Mammary microvascular endothelial cell (primary cell): Measurements from ENCODE around the gene GASK1B.

- RAMPAGE, long total RNA, result no peak
These were observed 14.8 kb upstream of the TRIM2 start for GRCh38 chr4:153189400-153189910.

DNA sequence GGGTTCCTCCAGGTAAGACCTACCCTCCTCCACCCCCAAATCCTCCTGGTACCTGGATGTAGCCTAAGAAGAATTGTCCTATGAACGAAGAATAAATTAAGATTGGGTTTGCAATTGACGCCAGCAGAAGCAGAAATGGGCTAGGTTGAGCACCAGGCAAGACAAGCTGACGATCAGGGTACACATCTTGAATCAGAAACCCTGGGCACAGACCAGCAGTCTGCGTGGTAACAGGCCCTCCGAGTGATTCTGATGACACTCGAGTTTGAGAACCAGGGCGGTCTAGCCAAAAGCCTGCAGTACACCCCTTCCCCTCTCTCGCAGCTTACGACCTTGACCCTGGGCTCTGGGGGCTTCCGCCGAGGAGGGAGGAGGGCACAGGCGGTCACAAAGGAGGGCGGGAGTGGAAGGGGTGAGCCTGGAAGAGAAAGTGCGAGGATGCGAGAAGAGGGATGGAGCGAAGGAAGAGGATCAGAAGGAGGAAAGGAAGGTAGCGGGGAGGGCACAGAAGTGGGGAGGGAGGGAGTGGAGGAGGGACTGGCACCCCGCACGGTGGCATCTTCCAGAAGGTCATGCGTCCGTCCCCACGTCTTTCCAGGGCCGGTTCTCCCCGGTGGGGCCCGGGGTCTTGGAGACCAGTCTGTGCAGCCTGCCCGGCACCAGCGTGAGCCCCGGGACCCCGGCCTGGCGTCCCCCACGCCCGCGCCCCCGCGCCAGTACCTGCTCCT is 583 bp downstream of the RNF175 start:
- RAMPAGE, long total RNA, result no peak

- RAMPAGE, long total RNA, result no peak
These were observed 1.7 kb downstream of the SFRP2 start for GRCh38 chr4:153787244-153787584.

- RAMPAGE, long total RNA, result no peak
These were observed 5.1 kb downstream of the FGB start for GRCh38 chr4:154567535-154568739.

DNA sequence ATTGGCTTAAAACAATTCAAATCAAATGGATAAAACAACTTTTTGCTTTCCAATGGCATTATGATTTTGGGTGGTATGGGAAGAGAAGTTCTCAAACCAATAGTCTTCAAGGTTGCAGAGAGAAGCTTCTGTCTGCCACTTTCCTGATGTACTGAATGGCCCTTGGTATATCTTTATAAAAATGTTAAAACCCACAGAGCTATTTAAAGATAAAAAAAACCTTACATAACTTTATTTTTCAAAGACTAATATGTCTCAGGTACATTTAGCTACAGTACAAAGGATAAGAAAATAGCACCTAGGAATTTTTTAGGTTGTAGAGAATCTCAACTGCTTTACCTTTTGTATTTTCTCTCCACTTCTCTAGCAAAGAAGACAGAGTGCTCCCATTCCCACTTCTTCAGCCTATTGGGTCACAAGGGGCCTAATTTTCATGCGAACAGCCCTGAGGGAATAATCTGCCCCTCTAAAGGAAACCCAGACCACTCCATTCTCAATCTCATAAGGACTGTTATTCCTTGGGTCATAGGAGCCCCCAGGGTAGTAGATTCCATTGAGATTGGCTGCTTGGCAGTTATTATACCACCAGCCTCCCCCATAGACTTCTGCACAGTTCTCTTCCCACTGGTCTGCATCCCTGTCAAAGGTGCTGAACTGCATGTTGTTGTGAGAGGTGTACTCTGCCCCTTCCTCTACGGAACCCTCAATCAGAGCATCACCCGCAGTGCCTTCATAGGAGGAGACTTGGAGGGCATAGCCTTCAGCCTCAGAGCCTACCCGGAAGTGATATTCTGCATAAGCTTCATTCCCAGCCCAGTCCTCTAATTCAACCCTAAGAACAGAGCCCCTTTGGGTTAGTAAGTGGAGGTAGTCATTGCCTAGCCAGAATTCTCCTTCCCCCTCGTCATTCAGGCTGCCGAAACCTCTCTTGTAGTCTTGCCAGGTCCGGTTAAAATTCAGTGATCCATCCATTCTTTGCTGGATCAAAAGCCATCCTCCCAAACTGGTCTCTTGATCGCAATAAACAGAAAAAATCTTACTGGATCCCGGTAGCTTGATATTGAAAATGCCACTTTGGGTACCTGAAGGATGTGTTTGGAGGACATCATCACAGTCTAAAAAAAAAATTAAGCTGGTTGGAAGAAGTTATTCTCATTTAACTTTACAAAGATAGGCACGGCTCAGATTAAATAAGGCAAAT is 6.4 kb downstream of the FGA start:
- RAMPAGE, long total RNA, result no peak

GRCh38 chr4:154618592-154619037 is 6.2 kb upstream of the FGG start:
- RAMPAGE, long total RNA, result no peak

GRCh38 chr4:154658821-154659491 is 46.5 kb upstream of the FGG start:
- RAMPAGE, long total RNA, result no peak

DNA sequence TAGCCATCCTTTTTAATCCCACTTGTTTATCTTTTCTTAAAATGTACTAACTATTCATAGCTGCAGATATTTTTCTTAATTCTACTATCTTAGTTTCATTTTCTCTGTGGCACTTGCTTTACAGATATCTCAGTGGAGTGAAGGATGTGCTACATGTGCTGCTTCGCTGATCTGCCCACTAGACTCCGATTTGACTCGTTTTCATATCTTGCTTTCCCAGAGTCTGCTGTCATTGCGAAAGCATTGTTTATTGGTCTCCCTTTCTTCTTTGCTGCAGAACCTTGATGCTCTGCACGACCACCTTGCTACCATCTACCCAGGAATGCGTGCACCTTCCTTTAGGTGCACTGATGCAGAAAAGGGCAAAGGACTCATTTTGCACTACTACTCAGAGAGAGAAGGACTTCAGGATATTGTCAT is 30.6 kb downstream of the GUCY1B1 start:
- RAMPAGE, long total RNA, result no peak

DNA sequence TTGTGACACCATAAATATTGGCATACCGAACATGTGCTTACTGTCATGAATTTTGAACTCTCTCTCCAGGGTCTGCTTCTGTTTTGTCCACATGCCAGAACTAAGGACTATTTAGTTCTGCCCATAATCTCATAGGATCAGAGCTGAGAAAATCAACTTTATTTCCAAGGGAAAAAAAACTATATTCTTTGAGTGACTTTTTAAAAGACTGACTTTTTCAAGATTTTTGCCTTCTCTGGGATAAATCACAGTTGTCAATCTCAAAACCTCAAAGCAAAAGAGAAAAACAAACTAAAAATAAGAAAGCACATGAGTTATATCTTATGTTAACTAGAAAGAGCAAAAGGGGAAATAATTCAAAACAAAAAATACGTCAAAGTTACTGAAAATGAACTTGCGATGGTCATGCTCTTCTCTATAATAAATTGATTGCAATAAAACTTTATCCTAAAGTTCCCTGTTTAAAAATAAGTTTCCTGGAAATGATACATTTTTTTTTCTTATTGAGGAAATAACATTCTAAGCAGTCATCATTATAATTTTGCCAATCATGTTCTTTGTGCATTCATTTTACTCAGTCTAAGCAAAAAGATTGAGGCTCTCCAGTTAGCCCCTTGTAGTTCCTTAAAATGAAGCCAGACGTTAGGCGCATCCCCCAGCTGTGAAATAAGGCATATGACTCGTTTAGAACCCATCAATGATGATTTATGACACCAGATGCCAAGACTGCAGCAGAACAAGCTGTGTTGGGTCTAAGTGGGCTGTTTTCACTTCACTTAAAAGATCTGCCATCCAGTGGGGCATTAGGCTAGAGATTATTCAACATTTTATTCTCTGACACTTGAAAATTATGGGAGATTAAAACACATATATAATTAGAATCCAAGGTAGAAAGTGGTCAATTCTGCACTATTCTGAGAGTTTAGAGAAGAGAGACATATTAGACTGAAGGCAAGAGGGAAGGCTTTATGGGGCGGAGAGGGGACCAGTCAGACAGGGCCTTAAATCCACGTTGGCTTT is 17.1 kb downstream of the PDGFC start:
- RAMPAGE, long total RNA, result no peak

GRCh38 chr4:156957318-156957960 is 14.2 kb downstream of the PDGFC start:
- RAMPAGE, long total RNA, result no peak

DNA sequence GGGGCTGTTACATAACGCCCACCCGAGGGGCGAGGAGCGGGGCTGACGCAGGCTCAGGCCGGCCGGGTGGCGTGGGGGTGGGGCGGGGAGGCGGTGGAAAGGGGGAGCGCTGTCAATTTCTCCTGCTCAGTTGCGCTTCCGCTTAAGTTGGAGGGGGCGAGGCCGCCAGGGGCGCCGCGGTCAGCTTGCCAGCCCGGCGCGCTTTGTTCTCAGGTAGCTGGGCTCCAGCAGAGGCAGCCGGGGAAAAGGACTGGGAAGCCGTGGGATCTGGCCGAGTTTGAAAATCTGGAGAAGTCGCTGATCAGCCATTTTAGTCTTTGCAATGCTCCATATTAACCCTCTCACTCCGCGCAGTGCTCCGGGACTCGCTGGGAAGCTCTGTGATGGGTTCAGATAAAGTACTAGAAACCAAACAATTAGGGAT is 1.9 kb downstream of the GRIA2 start:
- RAMPAGE, long total RNA, result no peak

- RAMPAGE, long total RNA, result no peak
These were observed at the start of gene GASK1B for GRCh38 chr4:158172054-158173371. Gene GASK1B, minus strand, starts transcription at chr4:158173025.

GRCh38 chr4:158524050-158524640 is 2.5 kb downstream of the RXFP1 start:
- RAMPAGE, long total RNA, result no peak

- RAMPAGE, long total RNA, result no peak
These were observed 14.2 kb downstream of the ETFDH start for GRCh38 chr4:158686223-158686818.

DNA sequence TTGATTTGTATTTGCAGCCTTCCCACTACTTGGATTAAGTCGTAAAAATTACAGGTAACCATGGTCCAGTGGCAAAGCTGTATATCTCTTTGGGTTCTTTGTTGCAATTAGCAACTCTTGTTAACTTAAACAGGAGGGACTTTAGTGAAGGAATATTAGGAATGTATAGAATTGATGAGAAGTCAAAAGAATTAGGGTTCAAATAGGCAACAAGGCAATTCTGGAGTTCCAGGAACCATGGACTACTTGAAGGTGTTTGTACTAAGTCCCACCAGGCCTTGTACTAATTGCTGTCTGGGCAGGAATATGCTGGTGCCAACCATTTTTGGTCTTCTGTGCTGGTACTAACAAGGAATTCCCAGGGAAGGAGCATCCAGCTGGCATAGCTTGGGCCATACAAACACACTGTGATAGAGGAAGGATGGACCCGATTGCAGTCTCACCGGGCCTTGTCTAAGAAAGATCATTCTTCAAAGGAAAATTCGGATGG is 121.7 kb downstream of the FNIP2 start:
- RAMPAGE, long total RNA, result no peak

DNA sequence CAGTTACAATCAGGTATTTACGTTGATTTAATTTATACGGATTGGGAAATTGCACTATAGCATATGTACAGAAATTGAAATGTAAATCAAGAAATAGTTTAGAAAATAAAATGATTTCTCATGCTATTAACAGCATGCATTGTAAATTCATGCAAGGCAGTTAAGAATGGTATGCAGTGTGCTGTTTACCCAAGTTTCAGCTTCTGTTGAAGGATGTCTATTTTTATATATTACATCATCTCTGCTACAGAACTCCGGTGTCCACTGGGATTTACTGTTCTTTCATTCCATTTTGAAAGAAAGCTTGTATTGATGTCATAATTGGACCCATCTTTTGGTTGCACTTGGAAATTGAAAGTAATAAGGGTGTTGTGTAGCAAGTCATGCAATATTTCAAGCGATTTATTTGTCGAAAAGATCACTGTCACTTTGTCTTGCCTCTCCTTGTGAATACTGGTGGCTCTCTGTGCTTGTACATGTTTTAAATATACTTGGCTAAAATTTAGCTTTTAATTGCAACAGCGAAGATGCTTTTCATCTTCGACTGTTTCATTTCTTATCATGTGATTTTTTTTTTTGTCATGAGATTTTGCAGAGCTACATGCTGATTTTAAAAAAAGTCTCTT is 145.9 kb downstream of the RAPGEF2 start:
- RAMPAGE, long total RNA, result no peak

- RAMPAGE, long total RNA, result no peak
These were observed 226.7 kb downstream of the RAPGEF2 start for GRCh38 chr4:159329378-159330142.

- RAMPAGE, long total RNA, result no peak
These were observed 242.9 kb upstream of the FSTL5 start for GRCh38 chr4:162406622-162407179.

GRCh38 chr4:163154811-163155157 is 11.9 kb downstream of the NAF1 start:
- RAMPAGE, long total RNA, result no peak

DNA sequence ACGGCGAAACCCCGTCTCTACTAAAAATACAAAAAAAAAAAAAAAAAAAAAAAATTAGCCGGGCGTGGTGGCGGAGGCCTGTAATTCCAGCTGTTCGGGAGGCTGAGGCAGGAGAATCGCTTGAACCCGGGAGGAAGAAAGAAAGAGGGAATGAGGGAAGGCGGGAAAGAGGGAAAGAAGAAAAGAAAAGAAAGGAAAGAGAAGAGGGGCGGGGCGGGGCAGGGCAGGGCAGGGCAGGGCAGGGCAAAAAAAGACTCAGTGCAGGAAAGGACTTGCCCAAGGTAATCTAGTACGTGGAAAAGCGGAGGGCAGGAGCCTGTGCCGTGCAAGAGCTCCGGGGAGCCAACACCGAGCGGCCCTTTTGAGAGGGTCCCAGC is 536 bp upstream of the TMA16 start:
- RAMPAGE, long total RNA, result no peak